Type B pancreatic cell (in vitro differentiated cells): ENCODE measurements around a stretch of chr19.

- PRO-cap: bidirectional peak, plus-strand start at chr19:1651864, minus-strand start at chr19:1651773
These were observed 810 bp downstream of the TCF3 start for GRCh38 chr19:1651617-1651993.

GRCh38 chr19:1811316-1811942 lies 647 bp downstream of the ATP8B3 start:
- PRO-cap: no peak

DNA sequence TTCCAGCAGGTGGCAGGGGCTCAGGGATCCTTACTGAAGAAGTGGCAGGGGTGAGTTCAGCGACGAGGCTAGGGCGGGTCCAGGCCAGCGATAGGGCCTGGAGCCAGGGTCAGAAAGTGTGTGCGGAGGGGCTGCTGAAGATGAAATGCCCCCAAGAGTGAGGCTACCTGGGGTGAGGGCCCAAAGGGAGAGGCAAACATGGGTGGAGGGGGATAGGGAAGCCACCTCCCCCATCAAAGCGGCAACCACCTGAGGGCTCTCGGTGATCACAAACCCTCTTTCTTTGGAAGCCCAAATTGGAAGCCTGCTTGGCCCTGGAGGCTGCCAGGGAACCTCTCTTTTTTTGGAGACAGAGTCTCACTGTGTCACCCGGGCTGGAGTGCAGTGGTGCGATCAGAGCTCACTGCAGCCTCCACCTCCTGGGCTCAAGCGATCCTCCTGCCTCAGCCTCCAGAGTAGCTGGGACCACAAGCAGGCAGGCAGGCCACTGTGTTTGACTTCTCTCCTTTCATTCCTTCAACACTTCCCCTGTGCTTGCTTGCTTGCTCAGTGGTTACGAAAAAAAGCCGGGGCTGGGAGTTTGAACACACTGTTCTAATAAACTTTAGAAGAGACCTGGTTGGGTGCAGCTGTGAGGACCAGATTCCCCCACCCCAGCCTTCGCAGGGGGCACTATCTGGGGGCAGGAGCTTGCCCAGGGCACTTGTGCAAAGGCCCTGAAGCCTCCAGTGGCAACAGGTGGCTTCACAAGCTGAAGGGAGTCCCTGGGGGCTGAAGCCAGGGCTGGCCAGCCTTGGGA lies 1.4 kb upstream of the ATP8B3 start:
- PRO-cap: no peak

DNA sequence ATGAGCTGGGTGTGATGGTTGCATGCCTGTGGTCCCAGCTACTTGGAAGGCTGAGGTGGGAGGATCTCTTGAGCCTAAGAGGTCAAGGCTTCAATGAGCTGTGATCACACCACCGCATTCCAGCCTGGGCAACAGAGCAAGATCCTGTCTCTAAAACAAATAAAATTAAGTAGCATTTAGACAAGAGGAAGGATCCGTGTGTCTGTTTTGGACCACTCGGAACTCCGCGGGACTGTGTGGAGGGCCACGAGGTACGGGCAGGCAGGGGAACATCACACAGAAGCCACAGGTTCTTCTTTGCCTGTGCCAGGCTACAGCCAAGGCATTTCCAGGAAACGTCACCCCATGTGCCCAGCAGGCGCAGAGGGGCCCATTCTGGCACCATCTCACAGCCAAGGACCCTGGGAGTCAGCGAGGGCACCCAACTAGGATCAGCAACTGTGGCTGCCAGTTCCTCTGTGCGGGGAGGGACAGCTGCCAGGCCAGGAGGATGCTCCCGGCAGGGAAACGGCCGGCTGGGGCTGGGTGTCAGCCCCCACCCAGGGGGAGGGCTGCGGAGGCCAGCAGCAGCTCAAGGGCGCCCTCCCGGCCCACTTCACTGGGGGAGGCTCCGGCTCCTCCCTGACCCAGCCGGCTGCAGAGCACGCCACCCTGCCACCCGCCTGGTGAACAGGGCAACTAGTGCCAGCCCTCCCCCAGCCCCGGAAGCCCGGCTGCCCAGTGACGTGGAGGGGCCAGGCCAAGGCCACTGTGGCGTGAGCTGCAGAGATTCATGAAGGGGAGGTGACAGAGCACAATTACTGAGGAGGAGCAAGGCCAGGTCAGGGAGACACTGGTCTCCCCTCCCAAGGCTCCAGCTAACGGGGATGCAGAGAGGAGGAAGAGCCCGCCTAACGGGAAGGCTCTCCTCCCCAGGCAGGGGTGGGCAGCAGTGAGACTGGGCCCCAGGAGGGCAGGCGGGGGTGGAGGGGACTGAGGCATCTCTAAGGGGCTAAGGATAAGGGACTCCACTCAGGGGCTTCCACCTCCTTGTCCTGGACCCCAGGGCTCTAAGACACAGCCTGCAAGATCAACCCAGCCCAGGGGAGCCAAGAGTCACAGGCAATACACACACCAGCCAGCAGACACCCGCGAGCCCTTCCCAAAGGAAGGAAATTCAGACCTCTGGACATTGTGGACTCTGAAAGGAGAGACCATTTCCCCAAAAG lies 14.8 kb downstream of the REXO1 start:
- PRO-cap: no peak

GRCh38 chr19:1851675-1852923 lies 3.8 kb upstream of the REXO1 start:
- PRO-cap: no peak

DNA sequence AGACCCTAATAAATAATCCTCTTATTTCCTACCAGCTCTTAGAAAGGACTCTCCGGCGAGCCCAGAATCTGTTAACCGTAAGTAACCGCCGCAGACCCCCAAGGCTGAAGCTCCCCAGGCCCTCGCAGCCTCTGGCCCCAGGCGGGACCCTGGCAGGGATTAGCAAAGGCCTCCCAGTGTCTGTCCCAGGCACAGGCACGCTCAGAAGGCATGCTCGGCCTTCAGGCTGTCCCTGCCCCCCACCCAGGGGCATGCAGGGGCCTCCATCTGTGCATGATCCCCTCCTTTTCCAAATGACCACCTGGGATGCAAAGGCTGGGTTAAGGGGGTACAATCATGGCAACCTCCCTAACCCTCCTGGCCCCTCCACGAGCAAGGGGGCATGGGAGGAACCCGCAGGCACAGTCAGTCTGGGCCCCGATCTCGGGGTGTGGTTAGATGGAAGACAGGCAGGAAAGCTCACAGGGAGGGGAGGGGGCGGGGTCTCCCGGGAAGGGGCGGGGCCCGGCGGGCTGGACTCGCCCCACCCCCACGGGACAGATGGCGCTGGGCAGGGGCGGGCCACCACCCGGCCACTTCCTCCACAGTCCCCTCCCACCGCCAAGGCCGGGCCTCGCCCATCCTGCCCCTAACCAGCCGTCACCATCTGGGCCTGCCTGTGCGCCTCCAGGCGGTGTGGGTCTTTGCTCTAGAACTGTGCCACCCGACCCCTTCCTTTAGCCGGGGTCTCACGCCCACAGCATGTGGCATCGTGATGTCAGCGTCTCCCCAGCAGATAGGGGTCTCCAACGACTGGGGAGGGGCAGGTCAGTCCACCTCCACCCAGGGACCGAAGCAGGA lies 6.9 kb upstream of the REXO1 start:
- PRO-cap: bidirectional peak, plus-strand start at position 659 of the sequence, minus-strand start at position 432 of the sequence

DNA sequence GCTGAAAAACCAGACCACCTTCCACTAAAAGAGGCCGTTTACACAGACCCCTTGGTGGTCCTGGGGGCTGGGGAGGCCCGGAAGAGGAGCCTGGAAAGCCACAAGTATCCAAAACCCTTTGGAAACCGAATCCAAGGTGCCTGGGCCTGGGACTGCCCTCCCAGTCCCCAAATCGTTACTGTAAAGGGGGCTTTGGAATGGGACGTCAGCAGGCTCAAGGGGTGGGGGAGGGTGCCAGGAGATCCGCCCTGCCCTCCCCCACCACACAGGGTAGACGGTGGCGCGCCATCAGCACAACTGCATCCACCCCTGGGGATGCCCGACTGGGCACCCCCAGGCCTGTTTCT lies 2.7 kb downstream of the KLF16 start:
- PRO-cap: unidirectional peak, minus-strand start at position 174 of the sequence

DNA sequence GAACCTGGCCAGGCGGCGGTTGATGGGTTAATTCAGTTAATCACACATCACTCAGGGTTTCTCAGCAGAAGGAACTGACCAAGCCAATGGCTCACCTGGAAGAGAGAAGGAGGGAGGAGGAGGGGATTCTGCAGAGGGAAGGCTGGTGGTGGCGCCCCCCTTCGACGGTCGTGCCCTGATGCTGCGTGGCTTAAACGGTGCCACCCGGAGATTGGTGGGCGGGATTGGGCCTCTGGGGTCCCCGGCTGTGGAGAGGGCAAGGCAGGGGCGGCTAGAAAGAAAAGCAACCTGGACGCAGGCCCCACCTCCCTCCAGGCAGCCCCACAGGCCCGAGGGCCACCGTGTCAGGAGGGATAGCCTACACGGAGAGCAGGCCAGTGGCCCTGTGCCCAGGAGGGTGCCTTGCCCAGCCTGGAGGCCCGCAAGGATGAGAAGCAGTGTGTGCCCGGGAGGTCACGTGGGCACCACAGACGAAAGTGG lies 15.9 kb downstream of the CSNK1G2 start:
- PRO-cap: no peak

GRCh38 chr19:1989998-1991287 lies 25.1 kb downstream of the BTBD2 start:
- PRO-cap: no peak

GRCh38 chr19:2037315-2037983 lies 13.6 kb downstream of the MKNK2 start:
- PRO-cap: unidirectional peak, minus-strand start at chr19:2037744

- PRO-cap: no peak
These were observed 9.9 kb downstream of the MKNK2 start for GRCh38 chr19:2041049-2041667.

- PRO-cap: no peak
These were observed 8.4 kb downstream of the MKNK2 start for GRCh38 chr19:2042519-2043114.

DNA sequence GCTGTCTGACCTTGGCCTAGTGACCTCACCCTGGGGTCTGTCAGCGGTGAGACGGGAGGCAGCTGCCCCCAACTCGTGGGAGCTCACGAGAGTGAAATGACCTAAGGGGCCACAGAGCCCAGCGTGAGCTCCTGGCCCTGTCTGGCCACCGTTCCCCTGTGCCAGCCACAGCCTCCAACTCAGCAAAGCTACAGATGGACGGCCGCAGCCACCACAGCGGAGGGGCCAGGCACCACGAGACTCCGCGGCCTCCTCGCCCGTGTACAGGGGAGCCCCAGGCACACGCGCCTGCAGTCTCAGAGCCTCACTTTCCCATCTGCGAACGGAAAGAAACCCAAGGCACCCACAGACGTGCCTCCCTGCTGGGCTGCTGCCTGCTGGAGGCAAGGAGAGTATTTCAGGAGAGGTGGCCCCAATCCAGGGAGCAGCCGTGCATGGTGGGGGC lies 2.1 kb downstream of the MKNK2 start:
- PRO-cap: no peak

DNA sequence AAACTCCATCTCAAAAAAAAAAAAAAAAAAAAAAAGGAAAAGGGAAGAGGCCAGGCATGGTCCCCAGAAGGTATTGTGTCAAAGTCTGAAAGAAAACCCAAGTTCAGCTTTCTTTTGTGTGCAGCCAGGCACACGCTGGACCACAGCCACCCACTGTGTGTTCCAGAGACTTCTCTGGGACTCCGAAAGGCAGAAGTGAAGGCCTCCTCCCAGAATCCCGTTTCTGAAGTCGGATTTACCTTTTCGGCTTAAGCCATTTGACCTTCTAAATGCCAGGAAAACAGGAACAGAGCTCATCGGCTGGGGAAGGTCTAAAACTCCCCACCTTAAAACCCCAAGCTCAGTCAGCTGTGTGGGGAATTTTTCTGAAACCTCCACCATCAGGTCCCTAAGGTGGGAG lies 3.4 kb downstream of the MOB3A start:
- PRO-cap: no peak

- PRO-cap: no peak
These were observed 19.2 kb downstream of the IZUMO4 start for GRCh38 chr19:2115840-2116418.

DNA sequence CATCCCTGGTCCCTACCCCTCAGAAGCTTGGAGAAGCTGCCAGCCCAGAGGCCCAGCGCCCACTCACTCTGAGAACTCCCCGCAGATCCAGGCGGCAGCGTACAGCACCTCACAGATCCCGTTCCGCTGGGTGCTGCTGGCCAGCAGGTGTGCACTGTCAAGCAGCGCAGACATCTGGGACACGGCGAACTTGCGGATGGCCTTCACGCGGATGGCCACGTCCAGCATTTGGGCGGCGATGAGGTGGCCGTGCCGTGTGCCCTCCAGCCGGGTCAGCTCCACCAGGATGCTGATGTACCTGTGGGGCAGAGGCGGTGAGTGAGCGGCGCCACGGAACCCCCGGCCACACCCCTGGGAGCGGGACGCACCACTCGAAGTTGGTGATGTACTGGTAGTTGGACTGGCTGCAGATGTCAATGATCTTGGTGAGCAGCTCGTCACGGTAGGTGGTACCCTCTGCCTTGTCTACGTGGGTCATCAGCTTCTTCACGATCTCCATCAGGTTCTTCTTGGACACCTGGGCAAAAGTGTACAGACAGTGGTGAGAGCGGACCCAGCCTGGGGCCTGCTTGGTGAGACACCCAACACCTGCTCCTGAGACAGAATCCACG lies 24.2 kb downstream of the IZUMO4 start:
- PRO-cap: no peak

DNA sequence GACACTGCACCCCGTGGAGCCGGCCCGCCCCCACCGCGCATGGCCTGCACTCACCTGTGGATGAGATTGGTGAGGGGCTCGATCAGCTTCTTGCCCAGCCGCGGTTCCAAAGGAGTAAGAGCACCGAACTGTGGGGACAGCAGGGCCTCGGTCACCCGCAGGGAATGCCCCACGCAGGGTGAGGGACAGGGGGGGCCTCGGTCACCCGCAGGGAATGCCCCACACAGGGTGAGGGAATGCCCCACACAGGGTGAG lies 22.4 kb downstream of the AP3D1 start:
- PRO-cap: no peak

GRCh38 chr19:2185894-2186098 lies 22.1 kb downstream of the DOT1L start:
- PRO-cap: no peak

- PRO-cap: no peak
These were observed 23.4 kb downstream of the DOT1L start for GRCh38 chr19:2187087-2187627.

DNA sequence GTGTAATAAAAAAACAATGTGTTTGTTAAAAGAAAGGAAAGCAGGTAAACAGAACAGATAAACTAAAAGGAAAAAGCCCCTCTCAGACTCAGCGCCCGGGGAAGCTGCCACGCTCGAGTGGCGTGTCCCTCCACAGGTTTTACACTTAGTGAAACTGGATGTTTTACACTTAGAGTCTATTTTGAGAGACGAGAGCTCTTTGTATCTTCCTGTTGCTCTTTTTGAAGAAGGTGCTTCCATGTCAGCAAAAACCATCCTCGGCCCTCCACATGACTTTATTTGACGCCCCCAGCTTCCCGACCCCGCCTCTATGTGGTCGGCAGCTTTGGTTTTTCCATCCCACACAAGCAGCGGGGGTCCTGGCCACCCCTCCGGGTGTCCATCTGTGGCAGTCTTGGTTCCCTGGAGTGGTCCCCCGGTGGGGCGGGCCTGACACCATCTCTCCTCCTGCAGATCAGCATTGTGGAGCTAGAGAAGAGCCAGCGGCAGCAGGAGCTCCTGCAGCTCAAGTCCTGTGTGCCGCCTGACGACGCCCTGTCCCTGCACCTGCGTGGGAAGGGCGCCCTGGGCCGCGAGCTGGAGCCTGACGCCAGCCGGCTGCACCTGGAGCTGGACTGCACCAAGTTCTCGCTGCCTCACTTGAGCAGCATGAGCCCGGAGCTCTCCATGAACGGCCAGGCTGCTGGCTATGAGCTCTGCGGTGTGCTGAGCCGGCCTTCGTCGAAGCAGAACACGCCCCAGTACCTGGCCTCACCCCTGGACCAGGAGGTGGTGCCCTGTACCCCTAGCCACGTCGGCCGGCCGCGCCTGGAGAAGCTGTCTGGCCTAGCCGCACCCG lies 20.1 kb downstream of the PLEKHJ1 start:
- PRO-cap: no peak